Caco-2 (cell line): ENCODE measurements around the gene OR5AK2.

DNA sequence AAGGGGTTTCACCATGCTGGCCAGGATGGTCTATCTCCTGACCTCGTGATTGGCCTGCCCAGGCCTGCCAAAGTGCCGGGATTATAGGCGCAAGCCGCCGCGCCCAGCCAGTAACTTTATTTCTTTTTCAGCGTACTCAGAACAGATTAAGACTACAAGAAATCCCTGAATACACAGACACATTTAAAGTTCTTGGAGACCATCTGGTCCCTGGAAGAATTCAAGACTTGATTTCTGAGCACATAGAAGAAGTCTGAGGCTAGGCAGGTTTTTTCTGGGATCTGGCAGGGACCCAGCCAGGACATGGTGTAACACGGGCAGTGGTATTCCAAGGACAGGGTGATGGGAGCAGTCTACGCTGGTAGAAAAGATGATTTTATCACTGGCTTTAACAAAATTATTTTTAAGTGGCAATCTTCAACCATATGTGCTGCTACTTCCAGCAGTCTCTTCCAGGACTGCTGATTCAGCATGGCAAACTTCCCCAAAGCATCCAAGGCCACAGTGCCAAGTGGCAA lies 105.3 kb upstream of the OR5AK2 start:
- PRO-cap: no peak
- RRBS: no CpG with 5 or more reads among the region's 9 CpGs

- PRO-cap: no peak
- RRBS: no CpG with 5 or more reads among the region's 1 CpG
Measured at GRCh38 chr11:56988727-56989195, at the start of gene OR5AK2. Gene OR5AK2, plus strand, starts transcription at chr11:56988914.

DNA sequence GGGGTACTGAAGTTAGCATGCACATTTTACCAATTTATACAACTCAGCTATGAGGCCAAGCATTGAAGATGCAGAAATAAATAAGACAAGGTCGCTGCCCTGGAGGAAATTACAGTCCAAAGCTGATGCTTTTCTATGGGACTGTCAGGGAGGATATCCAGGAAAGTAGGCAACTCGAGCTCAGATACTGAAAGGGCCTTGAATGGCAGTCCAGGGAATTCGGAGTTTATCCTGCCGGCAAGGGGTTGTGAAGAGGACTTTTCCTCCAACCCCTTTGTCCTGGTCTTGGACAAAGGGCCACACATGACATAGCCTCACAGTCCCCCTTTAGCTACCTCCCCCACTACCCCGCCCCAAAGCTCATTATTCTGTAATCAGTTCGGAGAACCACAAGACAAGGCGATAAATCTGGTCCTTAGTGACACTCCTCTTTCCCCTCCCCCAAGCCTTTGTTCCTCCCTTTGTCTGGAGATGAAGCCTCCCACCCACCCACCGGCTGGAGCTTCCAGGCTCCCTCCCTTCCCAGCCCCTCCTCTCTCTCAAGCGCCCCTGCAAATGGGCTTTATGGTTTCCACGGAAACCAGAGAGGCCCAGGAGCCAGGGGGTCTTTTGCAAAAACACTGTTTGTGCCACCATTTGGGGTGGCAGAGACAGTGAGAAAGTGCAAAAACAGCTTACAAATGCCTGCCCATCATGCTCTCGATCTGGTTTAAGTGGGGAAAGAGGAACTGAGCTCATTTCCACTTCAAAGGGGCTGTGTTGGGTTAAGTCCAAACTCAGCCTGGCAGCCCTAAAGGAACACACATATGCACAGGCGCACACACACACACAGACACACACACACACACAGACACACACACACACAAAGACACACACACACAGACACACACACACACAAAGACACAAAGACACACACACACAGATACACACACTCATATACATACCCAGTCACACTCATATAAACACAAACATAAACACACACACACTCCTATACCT lies 23.7 kb downstream of the APLNR start:
- PRO-cap: no peak
- RRBS: no CpG with 5 or more reads among the region's 12 CpGs

DNA sequence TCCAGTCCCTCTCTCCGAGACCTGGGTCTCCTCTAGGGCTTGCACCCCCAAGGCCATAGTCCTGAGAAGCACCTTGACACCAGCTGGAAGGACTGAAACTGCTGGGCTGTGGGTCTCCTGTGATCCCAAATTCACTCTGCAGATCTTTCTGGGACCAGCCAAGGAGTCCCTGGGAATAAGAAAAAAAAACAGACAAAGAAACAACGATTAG lies 14.5 kb downstream of the TNKS1BP1 start:
- PRO-cap: no peak
- RRBS: no CpG with 5 or more reads among the region's 2 CpGs

DNA sequence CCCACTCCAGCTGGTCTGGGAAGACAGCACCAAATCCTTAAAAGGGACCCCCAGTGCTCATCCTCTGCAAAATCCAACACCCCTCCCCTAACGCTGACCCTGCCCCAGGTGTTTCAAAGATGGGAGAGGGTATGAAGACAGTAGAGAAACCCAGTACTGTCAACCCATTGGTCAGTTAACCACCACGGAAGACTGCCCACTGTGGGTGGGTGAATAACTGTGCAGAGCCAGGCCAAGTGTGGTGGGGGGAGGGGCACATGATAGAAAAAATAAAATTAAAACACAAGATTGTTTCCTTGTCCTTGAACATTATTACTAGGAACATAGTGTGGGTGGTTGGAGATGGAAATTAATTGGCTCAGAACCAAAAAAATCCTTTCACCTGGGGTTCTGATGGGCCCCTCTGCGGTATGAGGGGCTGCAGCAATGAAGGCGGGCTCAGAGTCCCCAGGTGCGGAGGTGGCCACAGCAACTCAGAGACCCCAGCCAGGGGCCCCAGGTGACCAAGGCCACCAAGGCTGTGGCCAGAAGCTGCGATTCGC lies 1.2 kb downstream of the TNKS1BP1 start:
- PRO-cap: no peak
- RRBS: no CpG with 5 or more reads among the region's 7 CpGs

DNA sequence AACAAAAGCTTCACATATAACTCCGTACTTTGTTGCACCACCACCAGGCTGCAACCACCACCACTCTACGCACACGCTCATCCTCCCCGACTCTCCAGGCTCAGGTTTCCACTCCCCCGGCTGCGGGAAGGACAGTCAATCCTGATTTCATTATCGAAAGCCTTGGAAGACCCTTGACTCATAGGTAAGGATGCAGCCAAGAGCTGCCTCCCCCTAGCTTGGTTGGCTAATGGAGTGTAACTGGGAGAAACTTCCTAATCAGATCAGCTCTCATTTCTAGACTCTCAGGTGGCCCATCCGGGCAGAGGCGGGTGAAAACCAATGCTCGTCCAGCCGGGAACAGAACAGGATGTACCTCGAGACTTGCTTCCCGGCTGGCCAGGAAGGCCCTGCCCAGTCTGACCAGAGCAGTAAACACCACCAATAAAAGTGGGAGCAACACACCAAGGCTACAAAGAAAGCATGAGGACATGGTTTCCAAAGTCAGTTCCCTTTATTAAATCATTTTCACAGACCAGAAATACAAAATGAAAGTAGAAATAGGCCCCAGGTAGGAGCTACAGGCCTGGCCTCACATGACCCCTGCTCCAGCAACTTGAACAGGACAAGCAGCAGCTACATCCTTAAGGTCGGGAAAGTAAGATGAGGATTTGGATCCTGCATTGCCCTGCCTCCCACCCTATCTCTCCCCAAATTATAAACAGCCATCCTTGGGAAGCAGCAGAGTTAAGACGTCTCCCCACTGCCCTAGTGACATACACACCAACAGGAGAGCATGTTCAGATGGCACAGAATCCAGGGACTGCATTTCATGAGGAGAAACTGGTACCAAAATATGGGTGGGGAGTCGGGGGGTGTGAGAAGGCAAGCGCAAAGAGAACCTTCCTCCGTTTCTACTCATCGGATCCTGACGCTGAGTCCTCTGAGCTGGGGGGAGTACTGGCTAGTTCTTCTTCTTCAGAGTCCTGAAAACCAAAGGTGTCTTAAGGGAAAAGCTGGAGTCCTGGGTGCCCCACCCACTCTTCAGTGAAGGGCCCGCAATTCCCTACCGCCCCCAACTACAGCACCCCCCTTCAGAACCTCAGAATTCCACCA lies 1.1 kb upstream of the TNKS1BP1 start:
- PRO-cap: no peak
- RRBS: 85% methylated on average over 5 of the region's 22 CpGs

GRCh38 chr11:57457795-57459116 lies 2.1 kb upstream of the RTN4RL2 start:
- PRO-cap: unidirectional peak, plus-strand start at chr11:57458247; bidirectional peak, plus-strand start at chr11:57458545, minus-strand start at chr11:57458538
- RRBS: 13% methylated on average over 23 of the region's 63 CpGs

DNA sequence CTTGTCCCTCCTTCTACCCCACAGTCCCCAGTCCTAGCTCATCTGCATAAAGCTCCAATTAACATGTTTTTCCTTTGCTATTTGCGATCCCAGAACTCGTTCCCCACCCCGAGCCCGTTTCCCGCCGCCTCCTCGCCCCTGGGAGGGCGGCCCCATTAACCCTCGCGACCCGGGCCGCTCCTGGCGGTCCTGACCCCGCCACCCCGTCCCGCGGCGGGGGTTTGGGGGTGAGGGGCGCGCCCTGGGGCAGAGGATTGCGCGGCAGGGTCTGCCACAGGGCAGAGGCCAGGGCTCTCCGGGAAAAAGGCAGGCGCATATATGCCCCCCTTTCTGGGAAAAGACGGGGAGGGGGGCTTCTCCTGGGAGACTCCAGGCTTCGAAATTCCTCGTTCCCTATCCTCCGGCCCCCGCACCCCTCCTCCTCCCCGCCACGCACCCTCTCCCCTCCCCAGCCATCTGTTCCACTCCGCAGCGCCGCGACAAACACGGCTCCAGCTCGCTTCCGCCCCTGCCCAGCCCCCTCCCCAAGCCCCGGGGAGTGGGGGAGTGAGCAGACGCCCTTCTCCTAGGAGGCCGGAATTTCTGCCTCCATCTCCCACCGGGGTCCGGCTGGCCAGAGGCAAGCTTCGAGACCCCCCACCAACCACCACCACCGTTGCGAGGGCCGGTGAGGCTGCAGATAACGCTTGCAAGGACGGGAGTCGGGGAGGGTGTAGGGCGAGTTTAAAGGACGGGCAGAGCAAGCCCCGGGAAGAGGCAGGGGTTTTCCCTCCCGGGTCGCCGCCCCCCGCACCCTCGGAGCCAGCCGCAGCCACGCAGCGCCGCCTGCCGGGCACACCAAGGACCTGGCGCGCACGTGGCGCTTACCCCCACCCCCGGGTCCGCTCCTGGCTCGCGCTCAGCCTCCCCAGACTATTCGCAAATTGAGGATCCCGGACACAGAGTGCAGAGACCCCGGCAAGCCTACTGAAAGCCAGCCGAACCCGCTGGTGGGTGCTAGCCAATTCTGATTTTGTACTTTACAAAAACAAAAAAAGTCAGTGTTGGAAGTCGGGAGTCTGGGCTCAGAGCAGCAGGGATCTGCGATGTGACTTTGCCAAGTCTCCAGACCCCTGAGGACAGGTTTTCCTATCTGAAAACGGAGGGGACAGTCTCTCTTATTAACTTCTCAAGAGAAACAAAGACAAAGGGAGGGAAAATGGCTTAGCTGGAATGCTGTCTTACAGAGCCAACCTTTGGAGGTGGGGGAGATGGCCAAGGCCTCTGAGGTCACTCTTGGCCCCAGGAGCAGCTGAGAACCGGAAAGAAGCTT lies 22.5 kb downstream of the RTN4RL2 start:
- PRO-cap: no peak
- RRBS: 96% methylated on average over 40 of the region's 80 CpGs

DNA sequence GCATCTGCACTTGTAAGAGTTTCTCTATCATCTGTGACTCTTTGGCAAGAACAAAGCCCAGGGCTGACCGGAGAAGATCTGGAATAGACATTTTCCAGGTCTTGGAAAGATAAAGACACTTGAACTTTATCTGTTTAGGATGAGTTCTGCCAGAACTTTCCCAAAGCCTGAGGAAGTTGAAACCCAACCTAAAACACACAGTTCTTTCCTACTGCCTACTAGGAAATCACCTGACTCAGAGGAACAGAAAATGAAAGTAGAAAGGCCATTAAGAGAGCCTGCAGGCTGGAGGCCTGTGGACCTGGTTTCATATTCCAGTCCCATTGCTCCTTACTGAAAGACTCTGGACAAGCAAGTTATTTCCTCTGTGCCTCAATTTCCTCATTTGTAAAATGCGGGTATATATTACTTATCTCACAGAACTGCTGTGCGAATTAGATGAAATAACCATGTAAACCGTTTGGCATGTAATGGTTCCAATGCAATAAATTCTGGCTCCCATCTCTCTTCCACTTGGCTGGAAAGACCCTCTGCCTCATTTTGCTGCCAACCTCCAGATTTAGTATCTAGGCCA lies 1.3 kb downstream of the UBE2L6 start:
- PRO-cap: no peak
- RRBS: no CpG with 5 or more reads among the region's 4 CpGs

GRCh38 chr11:57599140-57599685 lies 1.7 kb downstream of the SERPING1 start:
- PRO-cap: no peak
- RRBS: no CpG with 5 or more reads among the region's 5 CpGs

DNA sequence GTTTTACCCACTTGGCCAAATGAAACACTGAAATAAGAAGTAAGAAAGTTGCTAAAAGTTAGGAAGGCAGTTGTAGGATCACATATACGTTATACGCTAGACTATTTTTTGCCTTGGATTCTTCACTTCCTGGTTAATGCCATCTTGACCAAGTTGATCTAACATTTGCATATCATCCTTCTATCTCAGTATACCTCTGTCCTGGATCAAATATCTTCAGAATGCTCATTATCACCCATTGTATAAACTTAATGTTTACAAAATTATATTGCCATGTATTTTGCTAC lies 893 bp downstream of the ZDHHC5 start:
- PRO-cap: no peak
- RRBS: no CpG with 5 or more reads among the region's 2 CpGs

GRCh38 chr11:57704241-57705349 lies 7.4 kb downstream of the MED19 start:
- PRO-cap: no peak
- RRBS: no CpG with 5 or more reads among the region's 12 CpGs

DNA sequence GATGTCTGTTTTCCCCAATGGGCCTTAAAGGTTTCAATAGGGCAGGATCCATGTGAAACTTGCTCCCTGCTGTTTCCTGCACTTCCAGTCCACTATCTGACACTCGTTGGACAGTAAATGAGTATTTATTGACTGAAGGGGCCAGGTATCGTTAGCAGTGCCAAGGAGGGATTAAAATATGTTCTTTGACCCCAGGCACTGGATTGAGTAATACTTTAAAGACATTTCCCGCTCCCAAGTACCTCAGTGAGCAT lies 23.4 kb upstream of the OR9Q2 start:
- PRO-cap: bidirectional peak, plus-strand start outside the sequence, minus-strand start at position 101 of the sequence
- RRBS: no CpG with 5 or more reads among the region's 3 CpGs

DNA sequence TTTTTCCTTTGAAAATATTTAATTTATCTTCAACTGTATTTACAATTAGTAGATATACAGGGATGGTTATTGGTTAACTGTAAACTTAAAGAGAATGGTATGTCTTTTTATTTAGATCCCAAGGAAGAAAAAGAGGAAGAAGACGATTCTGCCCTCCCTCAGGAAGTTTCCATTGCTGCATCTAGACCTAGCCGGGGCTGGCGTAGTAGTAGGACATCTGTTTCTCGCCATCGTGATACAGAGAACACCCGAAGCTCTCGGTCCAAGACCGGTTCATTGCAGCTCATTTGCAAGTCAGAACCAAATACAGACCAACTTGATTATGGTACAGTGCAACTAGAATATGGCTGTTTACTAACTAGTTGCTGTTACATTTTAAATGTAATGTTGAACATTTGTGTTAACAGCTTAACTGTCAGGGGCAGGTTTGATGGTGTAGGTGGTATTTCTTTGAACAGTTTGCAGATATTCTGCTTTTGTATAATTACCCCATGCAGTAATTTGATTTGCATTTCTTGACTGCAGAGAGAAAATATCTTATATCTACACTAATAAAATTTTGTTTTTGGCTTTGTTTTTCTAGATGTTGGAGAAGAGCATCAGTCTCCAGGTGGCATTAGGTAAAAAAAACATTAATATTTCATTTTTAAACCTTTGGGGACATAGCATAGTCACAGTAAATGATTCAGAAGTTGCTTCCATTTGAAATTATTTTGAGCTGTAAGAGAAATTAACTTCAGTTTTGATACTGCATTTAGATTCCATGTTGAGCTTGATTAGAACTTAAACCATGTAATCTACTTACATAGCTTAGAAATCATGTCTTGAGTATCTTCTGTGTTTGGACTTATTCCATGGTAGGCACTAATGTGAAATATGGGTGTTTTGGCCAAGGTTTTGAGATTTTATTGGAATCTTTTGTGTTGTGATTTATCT lies 12.5 kb upstream of the CNTF start:
- PRO-cap: no peak
- RRBS: 97% methylated on average over 6 of the region's 8 CpGs

GRCh38 chr11:58770913-58771581 lies 39.3 kb upstream of the GLYAT start:
- PRO-cap: no peak
- RRBS: no CpG with 5 or more reads among the region's 9 CpGs

GRCh38 chr11:58939953-58940530 lies 754 bp downstream of the GLYATL1 start:
- PRO-cap: no peak
- RRBS: no CpG with 5 or more reads among the region's 2 CpGs

GRCh38 chr11:58963407-58963758 lies 24.1 kb downstream of the GLYATL1 start:
- PRO-cap: no peak
- RRBS: no CpG with 5 or more reads among the region's 11 CpGs

- PRO-cap: no peak
- RRBS: no CpG with 5 or more reads among the region's 15 CpGs
Measured at GRCh38 chr11:59062578-59062836, 23.6 kb upstream of the GLYATL1B start.

DNA sequence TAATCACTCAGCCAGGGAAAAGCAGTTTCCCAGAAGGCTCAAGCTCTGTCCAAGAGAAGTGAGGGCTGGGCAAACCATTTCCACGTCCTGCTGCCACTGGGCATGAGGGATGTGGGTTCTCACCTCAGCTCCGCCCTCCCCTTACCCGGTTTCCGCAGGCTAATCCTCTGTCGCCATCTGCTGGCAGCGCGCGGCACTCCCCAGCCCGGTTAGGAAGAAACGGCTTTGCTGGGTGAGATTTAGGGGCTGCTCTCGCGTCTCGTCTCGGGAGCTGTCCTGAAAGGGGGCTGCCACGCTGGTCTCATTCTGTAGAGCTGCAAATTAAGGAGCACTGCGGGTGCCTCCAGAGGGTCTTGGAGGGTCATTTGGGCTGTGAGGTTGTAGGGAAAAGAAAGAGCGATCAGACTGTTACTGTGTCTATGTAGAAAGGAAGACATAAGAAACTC lies 6.7 kb upstream of the FAM111A start:
- PRO-cap: no peak
- RRBS: 66% methylated on average over 7 of the region's 17 CpGs

DNA sequence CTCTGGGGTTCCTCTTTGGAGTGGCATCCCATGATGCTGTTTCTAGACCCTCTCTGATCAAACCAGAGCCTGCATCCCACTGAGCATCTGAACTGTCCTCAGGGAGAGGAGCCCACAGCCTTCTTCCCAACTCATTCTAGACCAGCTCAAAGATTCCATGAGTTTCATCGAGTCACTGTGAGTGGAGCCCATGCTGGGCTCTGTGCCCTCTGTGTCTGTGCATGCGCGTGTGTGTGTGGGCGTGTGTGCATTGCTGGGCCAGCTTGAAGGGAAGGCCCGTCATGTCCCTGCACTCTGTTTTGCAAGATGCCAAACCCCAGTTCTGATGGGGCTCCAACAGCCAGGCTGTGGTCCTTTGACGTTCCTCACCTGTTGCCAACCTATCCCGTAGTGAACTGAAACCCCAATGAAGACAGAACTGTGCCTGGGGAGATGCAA lies 7.1 kb downstream of the MPEG1 start:
- PRO-cap: no peak
- RRBS: no CpG with 5 or more reads among the region's 7 CpGs